ENCODE measurements around the genes SLC22A9 and RCOR2.

DNA sequence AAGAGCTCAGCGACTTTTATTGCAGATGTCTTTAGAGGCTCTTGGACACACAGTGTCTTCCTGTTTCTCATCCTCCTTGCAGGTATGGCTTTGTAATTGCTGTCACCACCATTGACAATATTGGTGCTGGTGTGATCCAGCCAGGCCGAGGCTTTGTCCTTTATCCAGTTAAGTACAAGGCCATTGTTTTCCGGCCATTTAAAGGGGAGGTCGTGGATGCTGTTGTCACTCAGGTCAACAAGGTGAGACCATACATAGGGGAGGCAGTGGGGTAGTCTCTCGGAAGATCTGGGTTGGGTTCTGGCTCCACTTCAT is 1.4 kb downstream of the POLR2G start:
- PRO-cap = no peak

GRCh38 chr11:62790385-62791069 is 1.3 kb downstream of the TMEM223 start:
- PRO-cap = no peak

GRCh38 chr11:62854572-62854894 is 15.1 kb upstream of the WDR74 start:
- PRO-cap = no peak

DNA sequence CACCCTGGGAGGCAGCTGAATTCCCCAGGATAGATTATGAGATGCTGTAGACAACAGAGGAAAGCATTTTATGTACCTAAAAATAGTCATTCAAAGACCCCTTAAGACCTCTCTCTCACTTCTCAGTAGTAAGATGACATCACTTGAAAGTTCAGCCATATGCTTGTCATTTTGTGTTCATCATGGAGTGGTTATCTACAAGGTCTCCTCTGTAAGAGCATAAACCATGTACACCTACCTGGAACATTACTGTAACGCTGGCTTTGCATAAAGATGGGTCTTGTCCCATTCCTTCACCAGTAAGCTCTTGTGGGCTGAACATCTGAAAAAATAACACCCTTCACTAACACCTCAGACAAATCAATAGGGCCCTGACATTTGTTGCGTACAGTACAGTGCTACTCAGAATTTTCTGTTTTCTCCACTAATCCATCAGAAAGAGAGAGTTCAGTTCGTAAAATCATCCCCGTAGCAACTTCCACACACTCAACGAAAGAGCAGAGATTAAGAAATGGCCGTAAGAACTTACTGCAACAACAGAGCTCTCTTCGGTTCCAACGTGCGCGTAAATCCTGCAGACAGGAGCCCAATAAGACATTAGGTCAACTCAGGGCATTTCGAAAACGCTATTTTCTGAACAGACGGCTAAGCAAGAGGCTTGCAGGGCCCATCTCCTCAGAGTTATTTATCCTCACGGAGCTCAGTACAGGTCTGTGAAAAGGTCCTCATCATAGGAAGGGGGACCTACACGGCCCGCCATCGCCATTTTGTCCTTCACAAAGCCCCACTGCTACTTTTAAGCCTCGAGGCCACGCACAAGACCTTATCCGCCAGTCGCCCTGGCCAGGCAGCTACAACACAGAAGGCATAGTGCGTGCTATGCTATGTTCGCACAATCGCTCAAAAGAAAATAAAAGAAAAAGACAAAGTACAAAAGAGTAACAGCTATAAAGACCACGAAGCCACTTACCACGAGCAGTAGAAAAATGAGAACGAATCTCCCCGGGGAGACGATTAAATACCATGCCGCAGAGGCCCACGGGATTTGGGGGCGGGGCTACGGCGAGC is 15.8 kb upstream of the WDR74 start:
- PRO-cap = bidirectional peak, plus-strand start at position 629 of the sequence, minus-strand start at position 472 of the sequence; bidirectional peak, plus-strand start outside the sequence, minus-strand start at position 991 of the sequence

- PRO-cap = no peak
Measured at GRCh38 chr11:63023624-63024483, 8.2 kb upstream of the SLC22A8 start.

GRCh38 chr11:63369492-63370716 is at the start of gene SLC22A9:
Gene SLC22A9, plus strand, starts transcription at chr11:63369785.
- PRO-cap = no peak

DNA sequence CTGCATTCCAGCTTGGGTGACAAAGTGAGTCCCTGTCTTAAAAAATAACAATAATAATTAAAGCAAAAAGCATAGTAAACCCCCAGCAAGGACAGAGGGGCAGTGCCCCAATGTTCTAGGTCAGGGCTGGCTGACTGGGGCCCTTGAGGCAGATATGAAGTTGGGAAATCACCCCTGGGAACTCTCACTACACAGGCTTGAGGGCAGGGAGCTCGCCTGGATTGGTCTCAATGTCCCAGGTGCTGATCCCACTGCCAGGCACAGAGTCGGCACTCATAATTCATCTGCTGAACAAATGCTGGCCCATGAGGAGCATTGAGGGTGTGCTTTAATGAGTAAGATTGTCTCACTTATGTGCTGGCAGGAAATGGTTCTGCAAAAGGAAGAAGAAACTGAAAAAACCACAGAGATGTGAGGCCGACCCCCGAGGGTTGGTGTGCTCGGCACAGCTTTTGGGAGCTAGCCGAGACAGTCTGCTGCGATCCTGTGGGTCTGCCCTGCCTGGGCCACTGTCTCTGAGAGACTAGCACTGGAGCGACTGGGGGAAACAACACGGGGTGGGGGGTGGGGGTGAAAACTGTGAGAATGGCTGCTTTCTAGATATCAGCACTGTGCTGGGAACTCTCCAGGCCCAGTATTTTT is 9.4 kb downstream of the PLAAT2 start:
- PRO-cap = no peak

- PRO-cap = no peak
Measured at GRCh38 chr11:63558416-63559105, 4.6 kb downstream of the PLAAT2 start.

GRCh38 chr11:63570698-63571175 is 7.6 kb upstream of the PLAAT2 start:
- PRO-cap = no peak

DNA sequence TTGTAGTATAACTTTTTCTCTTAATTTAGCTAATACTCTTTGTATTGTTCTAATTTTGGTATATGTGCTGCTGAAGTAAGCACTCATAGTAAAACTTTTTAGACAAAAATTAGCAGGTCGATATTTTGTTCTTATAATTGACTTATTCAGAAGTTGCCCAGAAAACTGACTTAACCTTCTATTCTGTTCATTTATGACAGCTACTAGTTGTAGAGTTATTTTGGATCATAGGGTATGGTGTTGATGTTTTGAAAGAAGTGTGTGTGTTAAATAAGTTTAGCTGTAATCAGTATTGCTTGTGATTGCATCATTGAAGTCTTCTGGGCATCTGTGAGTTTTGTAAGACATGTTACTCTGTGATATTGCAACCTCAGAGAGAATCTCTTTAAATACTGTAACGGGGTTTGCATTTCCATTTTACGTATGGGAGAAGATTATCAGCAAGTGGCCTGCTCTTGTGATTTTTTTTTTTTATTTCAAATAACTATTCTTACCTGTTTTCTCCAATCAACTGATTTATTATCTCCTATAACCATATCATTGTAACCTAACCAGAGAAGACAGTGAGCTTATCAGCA is 7.9 kb downstream of the RTN3 start:
- PRO-cap = no peak

DNA sequence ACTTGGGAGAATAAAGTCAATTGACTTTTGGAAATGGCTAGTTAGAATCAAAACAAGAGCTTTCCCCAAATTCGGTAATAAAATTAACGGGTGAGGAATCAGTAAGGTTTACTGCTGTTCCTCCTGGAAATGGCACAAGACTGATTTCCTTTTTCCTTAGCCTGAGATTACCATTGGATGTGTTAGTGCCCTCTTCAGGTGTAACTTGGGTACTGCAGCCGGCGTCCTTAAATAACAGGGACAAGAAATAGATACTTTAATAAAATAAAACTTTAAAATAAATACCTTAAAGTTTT is 29.9 kb downstream of the ZFTA start:
- PRO-cap = no peak

DNA sequence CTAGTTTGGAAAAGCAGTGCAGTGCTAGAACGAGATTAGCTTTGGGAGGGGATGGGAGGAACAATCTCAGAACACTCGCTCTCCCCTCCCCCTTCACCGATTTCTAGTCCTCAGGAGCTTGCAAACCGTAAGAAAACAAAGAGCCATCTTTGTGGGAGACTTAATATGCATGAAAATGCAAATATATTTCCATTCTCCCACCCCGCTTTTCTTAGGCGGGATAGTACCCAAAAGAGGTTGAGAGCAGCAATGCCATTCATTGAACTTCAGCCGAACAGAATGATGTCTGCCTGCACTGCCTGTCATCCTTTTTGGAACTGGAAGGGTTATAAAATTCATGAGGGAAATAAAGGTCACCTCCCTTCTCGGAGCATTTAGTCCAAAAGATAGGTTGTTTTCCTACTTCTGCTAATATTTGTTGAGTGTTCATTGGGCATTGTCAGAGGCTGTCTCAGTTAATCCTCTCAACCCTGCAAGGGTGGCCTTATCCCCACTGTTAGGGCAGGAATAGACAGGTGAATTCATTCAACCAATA is 1.2 kb downstream of the SPINDOC start:
- PRO-cap = no peak

DNA sequence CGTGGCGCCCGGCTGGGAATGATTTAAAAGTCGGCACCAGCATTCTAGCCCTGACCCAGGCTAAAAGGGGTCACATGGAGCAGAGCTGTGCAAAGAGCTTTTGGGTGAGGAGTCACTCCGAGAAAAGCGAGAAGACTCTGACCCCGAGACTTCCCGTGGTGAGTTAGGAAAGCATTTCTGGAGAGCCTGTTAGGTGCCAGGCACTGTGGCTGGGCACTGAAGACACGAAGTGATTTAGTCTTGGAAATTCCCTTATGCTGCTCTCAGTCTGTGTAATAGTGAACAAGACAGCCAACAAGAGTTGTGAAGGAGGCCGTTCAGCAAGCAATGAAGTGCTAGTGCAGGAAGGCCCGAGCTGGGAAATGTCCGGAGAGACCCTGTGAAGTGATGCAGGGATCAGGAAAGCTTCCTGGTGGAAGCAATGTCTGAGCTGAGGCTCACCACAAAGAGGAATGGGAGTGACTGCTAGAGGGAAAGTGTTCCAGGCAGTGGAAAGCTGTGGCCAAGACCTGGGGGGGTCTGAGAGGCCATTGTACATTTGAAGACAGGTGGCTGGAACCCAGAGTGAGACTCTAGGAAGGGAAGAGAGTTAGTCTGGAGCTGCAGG is 31.6 kb downstream of the MARK2 start:
- PRO-cap = no peak

GRCh38 chr11:63908635-63909145 is 8.3 kb downstream of the RCOR2 start:
- PRO-cap = no peak

DNA sequence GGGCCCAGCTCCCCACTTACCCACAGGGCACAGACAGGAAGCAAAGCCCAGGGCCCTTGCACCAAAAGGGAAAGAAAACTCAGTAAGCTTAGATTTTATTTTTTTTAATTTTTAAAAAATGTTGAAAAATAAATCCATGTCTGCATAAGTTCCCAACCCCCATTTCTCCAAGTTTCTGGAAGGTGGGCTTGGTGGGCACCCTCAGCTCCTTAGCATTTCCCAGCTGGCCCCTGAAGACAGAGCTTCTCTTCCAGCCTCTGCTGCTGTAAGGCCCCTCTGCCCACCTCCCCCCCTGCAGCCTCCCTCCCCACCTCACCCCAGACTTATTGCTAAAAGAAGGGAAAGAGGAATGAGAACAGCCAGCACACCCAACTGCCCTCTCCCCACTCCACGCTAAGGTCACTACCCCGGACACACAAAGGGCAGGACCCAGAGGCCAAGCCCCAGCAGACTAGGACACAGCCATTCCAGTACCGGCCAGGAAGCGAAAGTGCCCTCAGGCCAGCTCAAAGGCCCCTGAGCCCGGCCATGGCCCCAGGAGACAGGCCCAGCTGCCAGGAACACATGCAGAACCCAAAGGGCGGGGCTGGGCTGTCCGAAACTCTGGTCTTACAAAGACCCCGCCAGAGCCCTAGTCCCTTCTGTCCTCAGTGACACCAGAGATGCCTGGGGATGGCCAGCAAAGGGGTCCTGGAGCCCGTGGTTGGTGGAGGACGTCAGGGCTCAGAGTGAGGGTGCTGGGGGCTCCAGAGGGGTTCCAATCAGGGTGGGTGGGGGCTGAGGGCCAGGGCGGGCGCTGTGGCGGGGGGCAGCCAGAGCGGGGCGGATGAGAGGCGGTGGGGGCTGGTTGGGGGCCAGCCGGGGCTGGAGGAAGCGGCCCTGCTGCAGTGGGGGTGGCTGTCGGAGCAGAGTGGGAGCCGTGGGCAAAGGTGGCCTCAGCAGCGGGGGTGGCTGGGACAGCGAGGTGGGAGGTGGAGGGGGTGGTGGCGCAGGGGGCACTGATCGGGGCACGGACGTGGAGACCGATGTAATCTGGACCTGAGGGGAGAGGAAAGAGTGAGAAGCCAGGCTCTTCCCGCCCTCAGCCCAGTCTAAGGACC is 5.5 kb downstream of the RCOR2 start:
- PRO-cap = no peak

- PRO-cap = unidirectional peak, minus-strand start at chr11:63917164
Measured at GRCh38 chr11:63916752-63917700, at the start of gene RCOR2. Gene RCOR2, minus strand, starts transcription at chr11:63917164.

DNA sequence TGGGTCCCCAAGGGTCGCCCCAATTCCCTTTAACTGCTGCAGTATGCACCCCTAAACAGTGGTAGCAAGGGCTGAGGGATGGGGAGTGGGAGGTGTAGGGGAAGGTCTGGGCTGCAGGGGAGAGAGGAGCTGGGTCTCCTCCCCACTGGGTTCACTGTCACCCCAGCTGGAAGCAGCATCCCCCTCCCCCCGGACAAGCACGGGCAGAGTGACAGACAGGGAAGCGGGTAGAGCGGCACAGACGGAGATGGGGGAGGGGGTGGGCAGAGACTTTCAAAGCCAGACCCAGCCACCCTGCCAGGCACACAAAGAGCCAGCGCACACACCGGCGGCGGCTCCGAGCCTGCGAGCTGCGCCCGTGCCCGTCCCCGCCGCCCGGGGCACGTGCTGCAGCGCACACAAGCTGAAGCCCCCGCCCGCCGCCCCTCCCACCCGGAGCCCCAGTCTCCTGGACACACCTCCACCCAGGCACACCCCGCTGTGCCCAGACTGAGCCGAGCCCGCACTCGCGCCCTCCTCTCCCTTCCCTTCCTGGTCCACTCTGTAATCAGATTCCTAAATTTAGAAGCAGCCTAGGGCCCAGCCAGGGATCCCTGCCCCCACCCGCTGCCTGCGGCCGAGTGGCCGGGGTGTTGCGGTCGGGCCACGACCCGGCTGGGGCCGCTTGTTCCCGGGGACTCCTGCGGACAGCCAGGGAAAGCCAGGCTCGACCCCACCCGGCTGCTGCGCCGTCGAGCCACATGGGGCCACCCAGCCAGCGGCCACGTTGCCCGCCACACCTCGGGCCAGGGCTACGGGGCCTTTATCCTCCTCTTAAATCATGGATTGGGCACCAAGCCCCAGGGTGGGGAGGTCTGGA is 966 bp upstream of the RCOR2 start:
- PRO-cap = unidirectional peak, plus-strand start at position 304 of the sequence; unidirectional peak, minus-strand start at position 545 of the sequence

DNA sequence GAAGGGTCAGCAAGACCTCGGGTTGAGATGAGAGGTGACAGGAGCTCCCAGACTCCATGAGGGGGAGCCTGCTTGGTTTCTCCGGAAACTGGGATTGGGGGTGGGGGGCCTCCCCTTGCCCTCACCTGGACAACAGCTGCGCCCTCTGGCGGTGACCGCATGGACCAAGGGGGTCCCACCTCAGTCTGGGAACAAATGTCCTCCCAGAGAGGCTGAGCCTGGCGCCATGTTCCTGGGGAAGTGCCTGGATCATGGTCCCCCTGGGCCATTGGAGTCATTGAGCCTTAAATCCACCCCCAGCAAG is 4.1 kb upstream of the RCOR2 start:
- PRO-cap = no peak

DNA sequence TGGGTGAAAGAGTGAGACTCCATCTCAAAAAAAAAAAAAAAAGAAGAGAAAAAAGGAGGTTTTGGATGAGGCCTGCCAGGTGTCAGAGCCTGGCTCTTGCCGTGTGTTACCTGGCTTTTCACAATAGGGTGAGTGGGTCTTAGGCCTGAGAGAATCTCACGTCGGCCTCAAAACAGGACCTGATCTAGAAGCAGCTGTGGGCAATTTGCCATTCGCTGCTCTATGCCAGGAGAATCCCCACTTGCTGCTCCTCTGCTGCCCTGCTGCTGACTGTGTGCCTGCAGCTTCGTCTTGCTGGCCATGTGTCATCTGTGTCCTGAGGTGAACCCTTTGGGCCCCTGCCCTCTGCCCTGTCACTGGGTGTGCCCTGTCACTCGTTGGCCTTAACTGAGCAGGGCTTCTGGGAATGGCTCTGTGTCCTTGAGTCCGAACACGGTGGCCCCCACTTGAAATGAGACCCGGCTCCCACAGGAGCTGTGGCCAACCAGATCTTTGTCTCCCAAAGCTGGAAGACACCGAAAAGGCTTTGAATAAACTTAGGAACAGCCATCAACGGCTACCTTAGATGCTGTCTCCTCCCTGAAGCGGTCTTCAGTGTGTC is 6.2 kb downstream of the NAA40 start:
- PRO-cap = no peak

GRCh38 chr11:64085222-64085855 is 49.6 kb downstream of the FLRT1 start:
- PRO-cap = no peak